ENCODE data around the genes FHIP2A and ATRNL1.

DNA sequence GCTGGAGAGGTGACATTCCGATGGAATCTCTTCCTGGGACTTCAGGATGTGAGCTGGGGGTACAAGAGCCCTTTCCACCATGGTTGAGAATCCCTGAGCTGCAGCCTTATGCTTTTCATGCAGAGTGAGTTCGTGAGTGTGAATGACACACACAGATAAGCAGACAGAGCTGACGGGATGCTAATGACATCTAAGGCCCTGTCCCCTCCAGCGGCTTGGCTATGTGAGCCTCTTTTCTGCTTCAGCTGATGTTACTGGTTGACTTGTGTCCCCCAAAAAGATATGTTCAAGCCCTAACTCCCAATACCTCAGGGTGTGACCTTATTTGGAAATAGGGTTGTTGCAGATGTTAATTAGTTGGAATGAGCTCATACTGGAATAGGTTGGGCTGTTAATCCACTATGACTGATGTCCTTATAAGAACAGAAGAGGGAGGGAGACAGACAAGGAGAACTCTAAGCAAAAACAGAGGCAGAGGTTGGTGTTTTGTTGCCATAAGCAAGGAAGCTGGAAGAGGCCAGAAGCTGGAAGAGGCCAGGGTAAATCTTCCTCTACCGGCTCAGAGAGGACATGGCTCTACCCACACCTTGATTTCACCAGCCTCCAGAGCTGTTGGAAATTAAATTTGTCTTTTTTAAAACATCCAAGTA is 111.2 kb upstream of the AFAP1L2 start:
- RRBS, result no CpG with 5 or more reads among the region's 5 CpGs

- RRBS, result no CpG with 5 or more reads among the region's 7 CpGs
These were observed 48.0 kb downstream of the ABLIM1 start for GRCh38 chr10:114609946-114610591.

DNA sequence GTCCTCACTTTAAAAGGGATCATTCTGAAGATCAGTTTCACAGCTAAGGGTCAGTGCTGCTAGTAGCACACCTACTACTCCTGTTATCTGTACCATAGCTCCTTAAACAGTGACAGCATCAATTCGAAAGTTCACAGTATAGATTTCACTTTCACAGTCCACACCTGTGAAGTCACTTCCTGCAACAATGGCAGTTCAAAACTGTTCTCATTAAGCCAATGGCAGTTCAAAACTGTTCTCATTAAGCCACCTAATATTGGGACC is 10.7 kb upstream of the FHIP2A start:
- RRBS, result no CpG with 5 or more reads among the region's 1 CpG

DNA sequence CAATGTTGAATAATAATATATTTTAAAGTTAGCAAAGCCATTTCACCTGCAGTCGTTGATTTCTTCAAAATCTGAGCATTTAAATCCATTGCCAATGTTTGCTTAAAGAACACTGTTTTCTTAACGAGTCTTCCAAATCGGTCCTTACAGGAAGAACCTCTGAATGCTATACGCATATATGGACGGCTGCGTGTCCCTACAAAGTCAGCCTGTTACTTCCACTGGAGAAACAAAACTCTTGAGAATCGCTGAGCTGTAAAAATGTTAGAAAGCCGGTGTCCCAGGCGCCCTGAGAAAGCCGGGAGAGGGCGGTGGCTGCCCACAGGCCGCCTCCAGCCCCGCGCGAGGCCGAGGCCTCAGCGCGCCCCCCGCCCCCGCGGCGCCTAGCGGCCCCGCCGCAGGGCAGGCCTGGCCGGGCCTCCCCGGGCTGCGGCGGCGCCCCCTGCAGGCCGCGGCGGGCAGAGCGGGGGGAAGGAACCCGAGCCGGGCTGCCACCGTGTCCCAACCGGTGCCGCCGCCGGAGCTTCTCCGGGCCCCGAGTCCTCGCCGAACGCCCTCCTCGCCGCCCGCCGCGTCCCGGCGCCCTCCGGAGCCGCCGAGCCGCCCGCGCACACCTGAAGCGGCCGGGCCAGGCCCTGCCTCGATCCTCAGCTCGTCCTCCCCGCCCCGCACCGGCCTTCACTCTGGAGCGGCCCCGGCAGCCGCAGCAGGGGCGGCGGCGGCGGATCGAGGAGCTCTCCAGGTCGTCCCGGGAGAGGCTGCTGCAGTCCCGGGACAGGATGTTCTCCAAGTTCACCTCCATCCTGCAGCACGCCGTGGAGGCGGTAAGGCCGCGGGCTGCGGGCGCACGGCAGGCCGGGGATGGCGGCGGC is at the start of gene FHIP2A:
Gene FHIP2A (plus strand): TSS at position 481 of the 872 bp plus-strand sequence.
- RRBS, result 1% methylated on average over 51 of the region's 88 CpGs

DNA sequence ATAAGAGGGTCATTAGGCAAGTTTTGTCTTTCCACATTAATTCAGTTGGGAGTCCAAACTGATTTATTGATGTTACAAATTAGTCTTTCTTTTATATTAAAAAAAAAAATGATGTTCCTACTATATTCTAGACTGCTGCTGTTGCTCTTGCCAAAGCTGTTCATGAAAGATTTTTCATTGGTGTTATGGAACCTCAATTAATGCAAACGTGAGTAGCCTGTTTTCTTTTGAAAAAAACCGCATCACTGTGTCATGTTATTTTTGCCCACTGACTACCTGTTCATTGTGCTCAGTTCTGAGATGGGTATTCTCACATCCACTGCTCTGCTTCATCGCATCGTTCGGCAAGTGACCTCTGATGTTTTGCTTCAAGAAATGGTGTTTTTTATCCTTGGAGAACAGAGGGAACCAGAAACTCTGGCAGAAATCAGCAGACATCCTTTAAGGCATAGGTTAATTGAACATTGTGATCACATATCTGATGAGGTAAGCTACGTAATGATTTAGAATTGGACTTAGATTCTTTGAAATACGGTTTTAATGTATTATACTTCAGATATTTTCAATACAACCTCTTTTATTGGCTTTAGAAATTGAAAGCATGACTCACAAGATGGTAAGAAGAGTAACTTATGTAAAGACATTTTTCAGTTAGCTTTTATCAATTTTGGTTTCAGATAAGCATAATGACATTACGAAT is 24.5 kb downstream of the FHIP2A start:
- RRBS, result no CpG with 5 or more reads among the region's 8 CpGs

- RRBS, result no CpG with 5 or more reads among the region's 14 CpGs
These were observed 63.7 kb downstream of the TRUB1 start for GRCh38 chr10:115001393-115002422.

DNA sequence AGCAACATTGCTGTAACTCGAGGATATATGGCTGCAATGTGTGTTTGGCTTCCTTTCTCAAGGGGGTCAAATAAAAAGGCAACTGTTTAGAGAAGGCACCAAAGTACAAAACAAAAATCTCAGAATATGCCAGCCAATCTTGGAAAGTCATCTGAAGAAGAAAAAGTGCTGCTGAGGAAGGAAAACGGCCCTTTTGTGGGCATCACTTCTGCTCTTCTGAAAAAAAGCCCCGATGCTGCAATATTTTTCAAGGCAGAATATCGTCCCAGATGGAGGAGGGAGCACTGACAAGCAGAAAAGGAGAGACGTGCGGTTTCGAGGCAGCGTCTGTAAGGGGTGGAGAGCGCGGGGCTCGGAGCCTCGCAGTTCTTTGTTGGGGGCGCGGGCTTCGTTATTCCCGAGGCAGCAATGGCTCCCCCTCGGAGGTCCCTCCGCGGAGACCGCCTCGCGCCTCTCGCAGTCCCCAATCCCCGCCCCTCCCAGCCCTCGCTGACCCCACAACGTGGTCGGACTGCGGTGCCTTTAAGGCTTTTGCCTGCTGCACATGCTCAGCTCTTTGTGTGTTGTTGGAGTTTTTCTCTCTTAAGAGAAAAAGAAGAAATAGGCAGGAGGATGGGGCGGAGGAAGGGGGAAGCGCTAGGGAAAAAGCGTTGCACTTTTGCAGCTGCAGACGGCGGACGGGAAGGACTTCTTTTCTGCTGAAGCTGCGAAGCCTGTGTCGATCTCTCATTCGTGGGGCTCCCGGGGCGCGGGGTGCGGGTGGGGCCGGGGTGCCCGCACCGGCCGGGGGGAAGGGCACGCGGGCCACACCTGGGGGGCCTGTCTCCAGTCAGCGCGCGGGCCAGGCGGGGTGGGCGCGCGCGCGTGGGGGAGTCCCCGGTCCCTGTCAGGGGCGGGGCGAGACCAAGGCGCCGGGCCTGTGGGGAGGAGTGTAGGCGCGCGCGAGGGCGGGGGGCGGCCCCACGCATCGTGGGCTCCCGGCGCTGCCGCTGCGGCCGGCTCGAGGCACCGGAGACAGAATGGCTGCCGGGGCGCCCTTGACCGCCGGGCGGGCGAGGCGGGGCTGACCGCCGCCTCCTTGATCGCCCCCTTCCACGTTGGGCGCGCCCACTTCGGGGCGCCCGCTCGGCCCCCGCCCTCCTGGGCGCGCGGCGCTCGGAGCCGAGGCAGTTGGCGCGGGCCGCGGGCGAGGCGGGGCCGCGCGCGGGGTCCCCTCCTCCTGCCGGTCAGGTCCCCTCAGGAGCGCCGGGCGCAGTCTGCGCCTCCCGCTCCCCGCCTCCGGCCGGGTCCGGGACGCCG is at the start of gene ATRNL1:
Gene ATRNL1 (plus strand): TSS at position 1,169 of the 1,299 bp plus-strand sequence.
- RRBS, result 2% methylated on average over 23 of the region's 122 CpGs

GRCh38 chr10:116055228-116056205 is 217.5 kb downstream of the GFRA1 start:
- RRBS, result no CpG with 5 or more reads among the region's 17 CpGs

DNA sequence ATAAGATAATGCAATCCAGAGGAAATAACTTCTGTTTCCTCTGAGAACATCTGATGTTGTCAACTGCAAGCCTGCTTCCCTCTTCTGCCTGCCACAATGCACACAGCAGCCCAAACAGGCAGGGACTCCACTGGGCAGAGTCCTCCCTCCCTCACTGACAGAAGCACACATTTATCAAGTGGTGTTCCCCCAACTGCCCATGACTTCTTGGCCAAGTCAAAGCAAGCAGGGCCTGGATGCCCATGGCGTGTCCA is 63.8 kb downstream of the GFRA1 start:
- RRBS, result no CpG with 5 or more reads among the region's 1 CpG

- RRBS, result no CpG with 5 or more reads among the region's 4 CpGs
These were observed 56.3 kb downstream of the GFRA1 start for GRCh38 chr10:116216672-116217146.

GRCh38 chr10:116324628-116325273 is 503 bp downstream of the CCDC172 start:
- RRBS, result no CpG with 5 or more reads among the region's 23 CpGs

GRCh38 chr10:116708192-116708834 is 34.1 kb downstream of the HSPA12A start:
- RRBS, result no CpG with 5 or more reads among the region's 11 CpGs

DNA sequence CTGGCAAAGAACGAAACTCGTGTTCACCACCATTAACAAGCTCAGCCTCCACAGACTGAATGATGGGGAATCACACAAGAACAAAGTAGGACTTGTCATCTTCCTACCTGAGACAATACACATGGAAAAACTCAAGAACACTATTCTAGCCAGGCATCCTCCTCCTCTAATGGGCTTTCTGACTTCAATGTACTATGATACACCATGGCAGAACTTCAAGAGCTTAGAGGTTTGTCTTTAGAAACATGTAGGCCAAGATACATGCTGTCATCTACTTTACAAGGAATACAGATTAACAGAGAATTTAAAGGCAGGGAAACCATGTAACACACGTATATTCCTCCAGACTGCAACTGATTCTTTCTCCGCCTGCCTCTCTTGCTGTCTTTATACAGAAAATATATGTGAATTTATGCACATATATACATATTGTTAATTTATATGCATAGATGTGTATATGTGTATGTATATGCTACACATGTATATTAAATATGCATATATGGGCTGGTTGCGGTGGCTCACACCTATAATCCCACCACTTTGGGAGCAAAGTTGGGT is 19.2 kb upstream of the ENO4 start:
- RRBS, result no CpG with 5 or more reads among the region's 5 CpGs

- RRBS, result no CpG with 5 or more reads among the region's 5 CpGs
These were observed 67.8 kb downstream of the SHTN1 start for GRCh38 chr10:116937273-116937596.

DNA sequence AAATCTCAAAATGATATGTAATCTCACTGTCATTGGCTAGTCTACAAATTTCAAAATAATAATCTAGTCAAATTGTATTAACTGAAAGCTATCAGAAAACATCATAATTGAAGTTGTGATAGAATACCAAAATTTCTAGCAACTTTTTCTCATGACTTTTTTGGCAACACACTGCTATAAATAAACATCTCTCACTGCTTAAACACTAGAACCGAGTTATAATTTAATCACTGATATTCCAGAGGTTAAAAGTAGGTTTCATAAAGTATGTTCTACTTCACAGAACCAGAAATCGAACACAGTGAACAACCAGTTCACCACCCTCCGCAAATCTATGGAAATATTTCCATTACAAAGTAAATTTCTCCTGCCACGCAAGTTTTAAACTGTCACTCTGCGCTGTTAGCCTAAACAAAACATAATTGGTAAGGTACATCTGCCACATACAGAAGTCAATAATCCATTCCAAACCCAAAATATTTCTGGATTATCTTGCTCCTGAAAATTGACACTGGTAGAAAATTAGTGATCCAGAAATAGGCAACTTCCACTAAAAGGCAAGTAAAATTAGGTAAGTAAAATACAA is 2.7 kb downstream of the PDZD8 start:
- RRBS, result no CpG with 5 or more reads among the region's 5 CpGs

DNA sequence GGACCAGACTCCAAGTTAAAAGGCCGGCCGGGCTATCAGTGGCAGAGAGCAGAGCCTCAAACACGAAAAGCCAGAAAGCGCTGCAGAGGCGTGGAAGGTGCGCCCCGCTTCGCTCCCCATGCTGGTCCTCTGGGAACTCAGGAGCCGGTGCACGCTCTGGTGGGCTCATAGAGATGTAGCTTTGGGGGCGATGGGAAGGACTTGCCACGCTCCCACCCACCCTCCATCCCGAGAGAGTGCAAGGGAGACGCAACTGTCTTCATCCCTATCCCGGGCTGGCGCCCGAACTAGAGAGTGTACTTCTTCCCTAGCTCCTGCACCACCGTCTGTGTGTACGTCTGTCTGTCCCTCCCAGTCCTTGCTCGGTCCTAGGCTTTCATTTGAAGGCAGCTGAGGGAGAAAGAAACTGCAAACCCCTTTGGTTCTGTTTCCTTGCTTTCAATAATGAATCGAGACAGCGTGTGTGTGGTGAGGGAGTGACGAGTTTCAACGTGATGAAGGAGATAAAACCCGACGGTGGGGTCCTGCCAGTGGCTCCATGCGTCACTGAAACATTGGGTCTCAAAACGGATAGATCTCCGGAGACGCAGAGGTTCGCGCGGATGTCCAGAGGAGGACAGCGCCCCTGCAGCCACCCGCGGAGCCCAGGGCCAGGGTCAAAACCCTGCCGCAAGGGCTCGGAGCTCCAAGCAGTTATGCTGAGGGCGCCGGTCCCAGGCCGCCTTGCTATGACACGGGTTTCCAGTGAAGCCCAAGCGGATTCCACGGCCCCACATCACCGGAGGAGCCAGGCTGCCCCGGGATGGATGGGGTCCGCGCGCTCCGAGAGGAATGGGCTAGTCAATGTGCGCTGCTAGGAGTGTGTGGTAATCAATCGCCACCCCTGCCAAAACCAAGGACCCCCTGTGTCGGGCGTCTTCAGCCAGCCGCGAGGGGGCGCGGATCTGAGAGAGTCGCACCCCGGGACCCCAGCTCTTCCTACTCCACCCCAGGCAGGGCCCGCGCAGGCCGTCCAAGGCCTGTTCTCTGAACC is 5.9 kb upstream of the EMX2 start:
- RRBS, result 56% methylated on average over 8 of the region's 63 CpGs

GRCh38 chr10:117543967-117544613 is 1.5 kb downstream of the EMX2 start:
- RRBS, result under 1% methylated on average over 5 of the region's 45 CpGs

- RRBS, result no CpG with 5 or more reads among the region's 34 CpGs
These were observed 5.5 kb downstream of the EMX2 start for GRCh38 chr10:117547734-117548775.

DNA sequence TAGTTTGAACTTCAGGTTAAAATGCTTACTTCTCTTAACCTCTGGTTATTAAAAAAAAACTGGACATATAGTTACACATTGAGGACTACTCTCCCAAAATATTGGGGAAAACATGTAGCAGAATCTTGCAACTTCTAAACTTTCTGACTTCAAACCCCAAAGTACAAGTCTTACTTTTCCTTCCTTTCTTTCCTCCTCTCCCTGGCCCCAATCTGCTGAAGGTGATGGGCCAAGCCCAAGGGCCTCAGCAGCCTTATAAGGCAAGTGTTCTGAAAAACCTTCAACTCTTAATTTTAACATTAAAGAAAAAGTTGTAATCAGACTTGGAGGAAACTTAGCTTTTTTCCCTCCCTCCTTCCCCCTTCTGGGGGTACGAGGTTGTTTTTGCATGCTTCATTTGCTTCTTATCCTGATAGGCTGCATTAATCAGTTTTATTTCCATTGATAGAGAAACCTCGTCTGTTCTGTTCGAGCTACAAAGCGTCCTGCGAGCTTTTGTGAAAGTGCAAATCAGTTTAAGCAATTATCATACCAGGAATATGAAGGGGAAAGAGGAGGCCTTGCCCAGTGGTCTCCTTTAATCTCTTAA is 7.4 kb downstream of the EMX2 start:
- RRBS, result no CpG with 5 or more reads among the region's 5 CpGs

GRCh38 chr10:117684920-117685313 is 142.4 kb downstream of the EMX2 start:
- RRBS, result no CpG with 5 or more reads among the region's 12 CpGs